A172 (cell line): ENCODE measurements around a stretch of chr12.

- RAMPAGE, long total RNA, result no peak
These were observed 18.3 kb upstream of the PYROXD1 start for GRCh38 chr12:21418932-21419784.

DNA sequence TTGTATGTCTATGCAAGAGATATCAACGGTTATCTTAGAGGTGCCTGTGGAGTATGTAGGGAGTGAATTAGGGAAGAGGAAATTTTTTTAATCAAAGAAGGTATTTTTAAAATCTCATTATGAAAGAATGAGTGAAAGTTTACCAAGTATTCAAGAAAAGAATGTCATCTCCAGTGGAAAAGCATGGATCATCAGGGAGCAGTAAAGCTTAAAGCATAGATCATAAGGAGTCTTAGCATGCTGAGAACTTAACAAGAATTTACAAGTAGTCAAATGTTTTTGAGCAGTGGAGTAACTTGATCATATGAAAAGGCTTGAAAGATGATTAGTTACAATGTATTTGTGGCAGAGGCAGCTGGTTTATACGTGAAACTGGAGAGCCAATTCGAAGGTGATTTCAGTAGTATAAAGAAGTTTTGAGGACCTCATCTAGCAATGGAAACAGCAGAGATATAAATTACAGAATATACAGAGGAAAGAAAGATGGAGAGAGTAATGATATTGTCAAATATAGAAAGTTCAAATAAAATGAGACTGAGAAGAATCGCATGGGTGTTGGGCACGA is 1.6 kb downstream of the PYROXD1 start:
- RAMPAGE, long total RNA, result no peak

- RAMPAGE, long total RNA, result no peak
These were observed 10.7 kb upstream of the GYS2 start for GRCh38 chr12:21615405-21615621.

DNA sequence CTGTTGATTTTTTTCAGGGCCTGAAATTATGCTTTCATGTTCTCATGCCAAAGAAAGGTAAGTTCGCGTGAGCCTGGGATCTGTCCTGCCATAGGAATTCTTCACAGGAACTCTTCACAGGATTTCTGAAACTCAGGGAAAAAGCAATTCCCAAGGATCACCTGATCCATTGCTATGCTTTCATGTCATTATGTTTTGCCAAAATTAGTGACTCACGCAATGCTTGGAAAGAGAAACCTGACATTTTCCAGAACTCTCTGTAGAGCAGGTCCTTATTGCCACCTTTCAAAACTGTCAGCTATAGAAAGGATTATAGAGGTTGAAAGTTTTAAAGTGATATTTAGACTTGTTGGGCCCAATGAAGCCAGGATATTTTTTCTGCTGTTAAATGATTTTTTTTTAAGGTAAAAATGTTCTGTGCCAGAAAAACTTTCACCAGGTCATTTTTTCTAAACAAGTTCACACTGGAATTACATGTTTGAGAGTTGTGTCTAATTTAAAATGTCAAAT is 6.3 kb upstream of the KCNJ8 start:
- RAMPAGE, long total RNA, result no peak

- RAMPAGE, long total RNA, result no peak
These were observed 49.2 kb upstream of the KCNJ8 start for GRCh38 chr12:21823612-21824135.

DNA sequence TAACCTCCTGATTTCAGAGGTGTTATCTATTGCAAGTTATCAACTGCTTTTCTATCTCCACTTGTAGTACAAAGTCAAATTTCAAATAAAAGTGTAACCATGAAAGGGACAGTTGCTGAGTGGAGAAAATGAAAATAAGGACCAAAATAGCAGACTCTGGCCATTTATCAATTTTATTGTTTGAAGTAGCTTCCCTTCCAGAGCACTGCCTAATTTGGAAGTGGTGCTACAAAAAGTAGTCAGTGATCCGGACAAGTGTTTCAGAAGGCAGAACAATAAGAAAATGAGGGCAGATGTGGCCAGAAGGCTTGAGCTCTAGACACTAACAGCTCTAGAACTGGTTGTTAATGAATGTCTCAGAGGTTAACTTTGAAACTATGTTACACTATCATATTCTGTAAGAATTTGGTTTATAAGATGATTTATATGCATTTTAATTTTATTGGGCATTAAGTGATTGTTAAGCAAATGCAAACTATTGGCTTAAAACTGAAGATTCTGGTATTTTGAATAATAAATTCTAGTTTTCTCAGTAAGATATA is 48.9 kb downstream of the ABCC9 start:
- RAMPAGE, long total RNA, result no peak

DNA sequence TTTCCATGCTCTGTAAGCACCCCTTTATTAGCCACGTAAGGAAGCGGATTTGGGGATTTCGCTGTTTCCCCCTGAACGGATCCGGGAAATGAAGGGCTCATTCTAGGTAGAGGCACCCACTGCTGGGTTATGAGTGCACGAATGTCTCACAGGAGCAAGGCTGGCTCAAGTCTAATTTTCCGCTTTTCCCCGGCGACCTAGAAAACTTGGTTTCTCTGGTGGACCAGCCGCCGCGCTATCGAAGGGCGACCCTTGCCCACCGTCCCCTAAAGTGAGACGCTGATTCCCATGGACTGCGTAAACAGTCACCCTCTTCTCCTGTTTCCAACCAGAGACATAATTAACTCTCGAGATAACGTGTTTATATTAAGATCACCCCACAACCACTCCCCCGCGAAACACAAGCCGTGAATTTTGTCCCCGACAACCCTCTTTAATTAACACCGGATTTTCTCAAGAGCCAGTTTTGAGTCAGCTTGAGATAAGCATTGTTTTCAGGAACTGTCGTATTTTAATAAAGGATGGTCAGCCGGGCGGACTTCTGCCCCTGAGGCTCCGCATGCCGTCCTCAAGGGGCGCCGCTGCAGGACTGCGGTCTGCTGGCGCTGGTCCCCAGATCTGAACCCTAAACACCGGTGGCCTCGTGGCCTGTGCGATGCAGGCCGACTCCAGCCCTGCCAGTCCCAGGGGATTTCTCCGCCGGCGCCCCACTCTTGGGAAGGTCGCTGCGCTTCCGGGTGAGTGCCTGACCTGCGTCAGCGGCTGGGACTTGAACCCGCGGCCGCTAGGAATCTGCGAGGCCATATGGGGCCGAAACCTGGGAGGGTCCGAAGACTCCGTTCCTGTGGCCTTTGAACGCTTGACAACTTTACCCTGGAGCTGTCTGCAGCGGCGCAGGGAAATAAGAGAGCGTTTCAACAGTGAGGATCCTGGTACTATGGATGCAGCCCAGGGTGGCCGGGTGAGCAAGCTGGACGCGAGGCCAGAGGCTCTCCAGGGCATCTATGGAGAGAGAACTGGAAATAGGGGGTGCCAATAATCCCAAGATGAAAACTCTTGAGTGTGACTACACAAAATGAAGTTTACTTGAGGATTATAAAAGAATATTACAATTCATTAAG is 719 bp upstream of the ABCC9 start:
- RAMPAGE, long total RNA, result no peak

DNA sequence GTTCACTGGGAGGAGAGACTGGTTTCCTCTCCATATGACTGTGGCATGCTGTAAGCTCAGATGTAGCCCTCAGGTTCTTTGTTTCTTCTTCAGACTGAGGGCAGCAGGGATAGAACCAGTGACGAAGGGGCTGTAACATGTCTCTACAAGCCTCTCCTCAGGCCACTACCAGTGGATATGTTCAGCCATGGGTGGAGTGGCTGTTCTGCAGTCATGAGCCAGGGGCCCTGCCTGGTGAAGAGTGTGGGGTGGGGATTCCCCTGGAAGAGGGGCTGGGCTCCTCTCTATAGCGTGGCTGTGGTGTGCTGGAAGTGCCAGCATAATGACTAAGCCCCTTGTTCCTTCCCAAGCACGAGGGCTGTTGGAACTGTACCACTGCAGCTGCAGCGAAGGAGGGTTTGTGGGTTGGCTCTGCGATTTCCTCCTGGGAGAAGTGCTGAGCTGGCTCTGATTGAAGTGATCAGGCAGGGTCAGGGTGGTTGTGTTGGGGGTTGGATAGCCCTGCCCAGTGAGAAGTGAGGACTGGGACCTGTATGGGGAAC is 55.8 kb downstream of the CMAS start:
- RAMPAGE, long total RNA, result no peak

- RAMPAGE, long total RNA, result no peak
These were observed 631 bp downstream of the ST8SIA1 start for GRCh38 chr12:22333734-22334417.

DNA sequence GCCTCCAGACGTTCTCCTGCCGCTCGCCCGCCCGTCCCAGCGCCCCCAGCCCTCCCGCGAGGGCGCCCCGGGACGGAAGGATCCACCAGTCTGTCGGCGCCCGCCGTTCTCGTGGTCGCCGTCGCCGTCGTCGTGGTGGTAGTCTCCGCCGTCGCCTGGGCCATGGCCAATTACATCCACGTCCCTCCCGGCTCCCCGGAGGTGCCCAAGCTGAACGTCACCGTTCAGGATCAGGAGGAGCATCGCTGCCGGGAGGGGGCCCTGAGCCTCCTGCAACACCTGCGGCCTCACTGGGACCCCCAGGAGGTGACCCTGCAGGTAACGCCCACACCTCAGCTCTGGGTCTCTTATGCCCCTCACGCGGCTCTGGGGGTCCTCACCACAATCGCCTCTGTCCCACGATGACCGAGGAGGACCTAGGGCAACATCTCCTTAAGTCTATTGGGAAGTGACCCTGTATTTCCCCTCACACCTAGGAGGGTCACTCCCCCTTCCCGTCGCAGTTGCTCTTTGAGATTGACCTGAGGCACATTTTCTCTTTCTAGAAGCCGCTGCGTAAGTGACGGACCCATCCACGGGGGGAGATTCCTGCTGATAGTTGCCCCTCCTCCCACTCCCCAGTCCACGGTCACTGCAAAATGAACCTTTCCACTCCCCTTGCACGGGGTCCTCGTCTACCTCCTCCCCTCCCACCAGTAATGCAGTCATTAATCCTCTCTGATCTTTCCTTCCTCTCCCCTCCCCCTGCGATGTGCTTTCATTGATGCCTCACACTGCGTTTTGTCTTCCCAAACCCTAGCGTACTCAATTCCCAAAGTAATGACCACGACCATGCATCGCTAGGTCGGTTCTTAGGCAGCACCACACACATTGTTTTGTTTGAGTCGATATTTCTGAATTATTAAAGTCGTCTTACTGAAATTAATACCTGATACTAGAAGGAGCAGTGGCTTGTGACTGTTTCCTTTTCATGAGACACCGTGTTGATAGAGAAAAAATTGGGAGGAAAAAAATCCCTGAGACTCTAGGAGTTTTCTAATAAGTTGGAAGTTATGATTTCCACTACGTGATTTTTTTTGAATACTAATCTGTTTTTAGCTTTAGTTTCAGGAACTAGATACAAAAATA is 662 bp downstream of the ETNK1 start:
- RAMPAGE, long total RNA, result no peak

- RAMPAGE, long total RNA, result no peak
These were observed 1.5 kb downstream of the ETNK1 start for GRCh38 chr12:22626397-22626880.

DNA sequence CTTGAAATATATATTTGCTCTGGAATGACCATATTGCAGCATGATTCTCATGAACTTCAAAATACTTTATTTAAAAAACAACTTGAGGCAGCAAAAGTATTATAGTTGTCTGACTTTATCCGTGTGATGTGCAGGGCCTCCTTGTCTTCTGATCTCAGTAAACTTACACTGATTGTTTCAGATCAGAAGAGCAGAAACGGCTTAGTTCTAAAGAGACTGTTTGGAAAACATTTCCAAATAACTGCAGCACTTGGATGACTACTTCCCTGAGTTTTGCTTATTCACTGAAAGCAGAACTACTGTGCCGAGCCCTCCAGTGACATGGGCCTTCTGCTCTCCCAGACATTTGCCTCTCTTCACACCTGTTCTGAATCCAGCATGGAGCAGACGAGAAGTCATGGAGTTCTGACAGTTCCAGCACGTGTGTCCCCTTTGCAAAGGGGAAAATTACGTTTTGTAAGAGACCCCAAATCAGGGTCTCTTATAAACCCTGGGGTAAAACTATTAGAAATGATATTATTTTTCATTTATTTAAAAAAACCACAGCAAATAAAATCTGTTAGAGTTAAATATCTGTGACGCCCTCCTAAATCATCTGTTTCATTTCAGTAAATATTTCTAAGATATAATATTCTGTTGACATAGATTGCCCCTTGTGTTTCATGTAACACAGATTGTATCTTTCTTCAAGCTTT is 31.4 kb downstream of the ETNK1 start:
- RAMPAGE, long total RNA, result no peak

DNA sequence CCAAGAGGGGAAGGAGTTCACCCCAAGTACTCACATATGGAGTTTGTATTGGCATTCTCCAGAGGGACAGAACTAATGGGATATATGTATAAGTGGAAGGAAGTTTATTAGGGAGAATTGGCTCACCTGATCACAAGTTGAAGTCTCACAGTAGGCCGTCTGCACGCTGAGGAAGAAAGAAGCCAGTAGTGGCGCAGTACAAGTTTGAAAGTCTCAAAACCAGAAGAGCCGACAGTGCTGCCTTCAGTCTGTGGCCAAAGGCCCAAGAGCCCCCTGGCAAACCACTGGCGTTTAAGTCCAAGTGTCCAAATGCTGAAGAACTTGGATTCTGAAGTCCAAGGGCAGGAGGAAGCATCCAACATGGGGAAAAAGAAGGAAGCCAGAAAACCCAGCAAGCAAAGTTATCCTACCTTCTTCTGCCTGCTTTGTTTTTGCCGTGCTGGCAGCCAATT is 54.0 kb downstream of the ETNK1 start:
- RAMPAGE, long total RNA, result no peak

DNA sequence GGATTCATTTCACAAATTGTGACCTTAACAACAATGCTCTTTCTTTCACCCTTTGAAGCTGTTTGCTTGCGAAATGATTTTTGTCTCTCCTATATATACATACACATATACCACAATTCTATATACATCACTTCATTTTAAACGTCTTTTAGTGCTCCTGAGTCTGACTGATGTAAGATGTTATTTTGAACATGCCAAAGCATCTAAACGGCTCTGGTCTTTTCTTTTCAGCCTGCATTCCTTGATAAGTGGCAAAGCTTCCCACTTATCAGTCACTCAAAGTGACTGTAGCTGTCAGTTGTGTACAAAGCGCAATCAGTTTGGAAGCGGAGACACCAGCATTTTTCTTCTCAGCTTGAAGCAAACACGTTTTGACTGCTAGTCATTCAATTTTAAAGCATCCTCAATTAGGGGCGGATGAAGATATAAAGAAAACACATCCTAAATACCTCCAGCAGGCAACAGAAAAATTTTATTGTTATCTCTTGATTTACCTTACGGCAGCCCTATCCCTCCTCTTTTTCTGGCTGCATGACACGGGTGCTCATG is 226.8 kb downstream of the SOX5 start:
- RAMPAGE, long total RNA, result no peak

DNA sequence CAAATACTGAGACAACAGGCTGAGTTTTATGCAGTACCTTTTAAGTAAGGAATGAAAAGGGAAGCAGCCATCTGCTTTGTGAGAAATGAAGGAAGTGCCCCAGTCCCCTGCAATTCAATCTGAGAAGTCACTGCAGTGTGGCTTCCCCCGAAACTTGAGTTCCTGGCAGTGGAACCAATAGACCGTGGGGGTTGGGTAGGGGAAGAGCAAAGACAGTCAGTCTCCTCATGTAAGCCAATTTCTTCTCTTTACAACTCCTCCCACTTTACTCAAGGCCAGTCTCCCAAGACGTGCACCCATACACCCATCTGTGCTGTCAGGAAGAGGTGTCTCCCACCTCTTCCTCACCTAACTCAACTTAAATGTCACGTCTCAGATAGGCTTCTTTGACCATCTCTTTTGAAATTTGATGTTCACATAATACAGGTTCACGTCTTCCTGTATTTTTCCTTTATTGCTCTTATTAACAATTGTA is 206.5 kb downstream of the BCAT1 start:
- RAMPAGE, long total RNA, result no peak

GRCh38 chr12:24812805-24813549 is 135.9 kb downstream of the BCAT1 start:
- RAMPAGE, long total RNA, result no peak

DNA sequence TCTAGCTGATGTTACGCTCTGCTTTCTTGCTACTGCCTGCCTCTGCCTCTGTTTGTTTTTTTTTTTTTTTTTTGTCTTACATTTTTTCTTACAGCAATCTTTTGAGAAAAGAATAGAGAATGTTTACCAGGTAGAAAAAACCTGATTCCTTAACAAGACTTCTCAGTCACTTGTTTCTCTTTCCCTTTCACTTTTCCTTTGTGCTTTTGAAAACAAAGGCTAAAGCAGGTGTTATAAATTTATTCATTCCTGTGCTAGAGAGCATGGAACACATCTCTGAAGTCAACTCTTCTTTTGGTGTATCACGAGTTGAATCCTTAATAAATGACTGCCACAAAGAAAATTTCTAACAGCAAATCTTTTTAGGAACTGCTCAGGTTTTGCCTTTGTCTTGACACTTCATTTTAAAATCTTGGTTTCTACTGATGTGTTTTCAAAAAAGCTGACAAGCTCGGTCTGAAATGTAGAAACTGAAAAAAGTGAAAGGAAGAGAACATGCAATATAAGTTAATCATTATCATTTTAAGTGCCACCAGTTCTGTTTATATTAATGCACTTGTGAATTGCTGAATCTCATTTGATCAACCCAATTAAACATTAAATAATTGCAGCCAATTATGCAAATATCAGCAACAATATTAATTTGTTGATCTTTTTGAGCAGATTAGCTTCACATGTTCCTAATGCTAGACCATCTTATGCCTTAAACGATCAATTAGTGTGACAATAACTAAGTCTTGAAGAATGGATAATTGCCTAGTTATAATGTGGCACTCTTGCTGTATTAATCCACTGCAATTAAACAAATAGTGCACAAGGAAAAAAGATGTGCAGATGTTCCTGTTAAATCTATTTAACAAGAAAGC is 133.9 kb downstream of the BCAT1 start:
- RAMPAGE, long total RNA, result no peak

DNA sequence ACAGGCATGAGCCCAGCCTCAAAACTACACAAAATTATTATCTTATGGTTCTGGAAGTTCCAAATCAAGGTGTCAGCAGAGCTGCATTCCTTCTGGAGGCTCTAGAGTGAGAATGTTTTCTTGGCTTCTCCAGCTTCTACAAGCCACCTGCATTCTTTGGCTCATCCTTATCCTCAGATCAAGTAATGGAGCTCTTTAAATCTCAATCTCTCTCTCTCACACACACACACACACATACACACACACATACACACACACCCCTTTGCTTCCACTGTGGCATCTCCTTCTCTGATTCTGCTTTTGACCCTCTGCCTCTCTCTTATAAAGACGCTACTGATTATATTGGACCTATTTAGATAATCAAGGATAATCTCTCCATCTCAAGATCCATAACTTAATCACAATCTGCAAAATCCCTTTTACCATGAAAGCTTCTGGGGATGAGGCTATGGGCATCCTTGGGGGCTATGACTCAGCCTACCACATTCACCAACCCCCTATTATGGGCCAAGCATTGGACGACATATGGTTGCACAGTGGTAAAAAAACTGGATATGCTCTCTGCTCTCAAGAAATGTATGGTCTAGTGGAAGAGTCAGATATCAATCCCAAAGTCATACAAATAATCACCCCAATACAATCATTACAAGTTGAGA is 12.3 kb downstream of the BCAT1 start:
- RAMPAGE, long total RNA, result no peak

GRCh38 chr12:24948332-24948799 is 535 bp downstream of the BCAT1 start:
- RAMPAGE, long total RNA, result no peak

GRCh38 chr12:25065017-25065332 is 12.5 kb downstream of the IRAG2 start:
- RAMPAGE, long total RNA, result no peak